Metastatic Liver Carcinoma in the Lung (tissue), 2 donors: Measurements from ENCODE around the genes RAB27B, ONECUT2 and NARS1.

DNA sequence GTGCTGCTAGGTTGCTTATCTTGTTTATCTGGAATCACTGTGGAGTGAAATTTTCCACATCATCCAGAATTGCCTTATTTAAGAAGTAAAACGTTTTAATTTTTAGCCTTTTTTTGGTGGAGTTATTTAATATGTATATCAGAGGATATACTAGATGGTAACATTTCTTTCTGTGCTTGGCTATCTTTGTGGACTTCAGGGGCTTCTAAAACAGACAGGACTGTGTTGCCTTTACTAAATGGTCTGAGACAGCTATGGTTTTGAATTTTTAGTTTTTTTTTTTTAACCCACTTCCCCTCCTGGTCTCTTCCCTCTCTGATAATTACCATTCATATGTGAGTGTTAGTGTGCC lies 52.4 kb downstream of the SMAD4 start:
- PRO-cap, 2 experiments = no peak in any of the 2 experiments

GRCh38 chr18:51194462-51195059 lies 2.9 kb downstream of the MEX3C start:
- PRO-cap, 2 experiments = no peak in any of the 2 experiments

- PRO-cap, 2 experiments = no peak in any of the 2 experiments
These were observed 35.7 kb downstream of the MBD2 start for GRCh38 chr18:54188760-54189220.

DNA sequence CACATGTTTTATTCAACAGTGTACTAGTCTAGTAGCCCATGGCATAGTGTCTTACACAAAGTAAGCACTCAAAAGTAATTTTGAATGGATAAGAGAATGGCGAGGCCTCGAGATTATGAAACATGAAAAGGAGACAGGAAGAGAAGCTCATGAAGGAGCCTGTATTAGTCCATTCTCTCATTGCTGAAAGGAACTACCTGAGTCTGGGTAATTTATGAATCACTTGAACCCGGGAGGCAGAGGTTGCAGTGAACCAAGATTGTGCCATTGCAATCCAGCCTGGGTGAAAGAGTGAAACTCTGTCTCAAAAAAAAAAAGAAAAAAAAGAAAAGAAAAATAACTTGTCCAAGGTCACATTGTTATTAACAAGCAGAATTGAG lies 83.6 kb downstream of the DYNAP start:
- PRO-cap, 2 experiments = no peak in any of the 2 experiments

DNA sequence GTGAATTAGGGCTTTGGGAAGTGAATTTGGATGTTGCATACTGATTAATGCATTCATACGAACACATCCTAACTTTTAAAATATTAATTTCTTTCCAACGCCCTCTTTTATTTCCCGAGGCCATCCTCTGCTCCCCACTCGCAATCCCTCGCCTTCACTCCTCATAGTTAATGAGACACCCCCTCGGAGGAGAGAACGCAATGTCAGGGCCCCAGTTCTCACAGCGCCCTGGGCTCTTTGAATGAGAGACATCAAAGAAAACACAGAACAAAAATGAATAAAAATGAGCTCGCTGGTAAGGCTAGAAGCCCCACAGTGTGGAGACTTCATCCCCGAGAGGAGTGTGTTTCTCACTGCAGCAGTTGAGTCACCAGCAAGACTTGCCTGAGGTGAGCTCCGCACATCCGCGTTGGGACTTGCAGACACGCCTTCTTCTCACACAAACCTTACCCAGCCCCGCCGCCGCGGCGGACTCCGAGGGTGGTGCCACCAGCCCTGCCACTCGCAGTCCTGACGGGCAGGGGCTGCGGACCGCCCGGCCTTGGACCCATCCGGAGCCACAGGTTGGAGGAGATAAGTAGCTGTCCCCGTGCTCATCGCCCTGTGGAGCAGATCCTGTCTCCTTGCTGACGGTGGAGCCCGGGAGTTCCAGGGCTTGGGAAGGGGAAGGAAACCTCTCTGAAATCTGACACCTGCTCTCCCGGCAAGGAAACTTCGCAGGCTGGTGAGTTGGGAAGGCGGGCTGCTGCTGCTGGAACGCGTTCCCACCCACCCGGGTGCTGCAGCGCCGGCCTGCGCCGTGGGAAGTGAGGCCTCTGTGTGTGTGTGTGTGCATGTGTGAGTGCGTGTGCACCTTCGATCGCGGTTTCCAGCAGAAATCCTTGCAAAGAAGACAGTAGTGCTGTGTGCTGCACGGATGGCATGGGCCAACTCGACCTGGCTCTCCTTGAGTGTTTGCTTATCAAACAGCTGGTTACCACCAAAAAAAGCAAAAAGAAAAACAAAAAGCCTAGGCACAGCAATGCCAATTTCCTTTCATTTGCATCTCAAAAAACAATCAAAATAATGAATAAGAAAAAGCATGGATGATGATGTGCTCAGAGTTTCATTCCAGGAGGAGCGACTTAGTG lies at the start of gene RAB27B:
Gene RAB27B, plus strand, starts transcription at position 501 of the 1,130 bp plus-strand sequence.
- PRO-cap, 2 experiments = peak in 2 of 2 experiments; most common plus-strand start position 459 of the sequence (in 1); most common minus-strand start position 418 of the sequence (in 1)

DNA sequence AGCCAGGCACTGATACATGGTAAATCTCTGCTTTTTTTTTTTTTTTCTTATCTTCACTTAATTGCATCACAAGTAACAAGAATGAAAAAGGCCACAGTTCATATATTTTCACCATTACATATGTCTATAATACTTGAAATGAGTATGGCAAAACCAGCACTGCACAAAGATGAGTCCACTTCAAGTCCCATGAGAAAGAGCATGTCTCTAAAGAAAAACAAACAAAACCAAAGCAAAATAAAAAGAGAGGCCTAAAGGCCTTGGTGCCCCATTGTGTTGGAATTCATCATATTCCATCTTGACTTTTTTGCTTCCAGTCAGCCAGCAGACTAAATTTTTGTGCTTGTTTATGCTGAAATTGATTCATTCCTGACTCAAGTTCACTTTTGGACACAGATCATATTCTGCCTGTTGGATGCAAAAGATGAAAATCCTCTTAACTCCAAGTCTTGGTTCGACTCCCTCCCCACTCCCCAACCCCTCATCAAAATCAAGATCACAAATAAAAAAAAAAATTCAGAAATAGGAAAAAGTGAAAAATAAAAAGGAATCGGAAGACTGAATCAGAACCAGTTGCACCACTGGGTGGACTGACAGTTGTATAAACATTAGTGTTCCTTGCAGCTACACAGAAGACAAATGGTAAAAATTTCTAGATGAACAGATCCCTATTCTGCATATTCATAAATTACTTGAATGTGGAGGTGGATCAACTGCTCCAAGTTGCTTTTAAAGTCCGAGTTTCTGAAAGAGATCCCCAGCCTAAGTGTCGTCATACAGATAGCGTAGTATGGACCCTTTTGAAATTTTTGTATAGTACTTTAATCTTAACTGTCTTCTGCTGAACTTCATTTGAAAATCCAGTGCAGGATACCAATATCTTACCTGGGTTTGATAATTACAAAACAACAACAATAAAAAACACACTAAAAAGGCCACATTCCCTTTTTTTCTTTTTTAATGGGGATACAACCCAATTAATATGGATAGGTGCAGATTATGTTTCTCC lies 265.2 kb upstream of the CCDC68 start:
- PRO-cap, 2 experiments = no peak in any of the 2 experiments

DNA sequence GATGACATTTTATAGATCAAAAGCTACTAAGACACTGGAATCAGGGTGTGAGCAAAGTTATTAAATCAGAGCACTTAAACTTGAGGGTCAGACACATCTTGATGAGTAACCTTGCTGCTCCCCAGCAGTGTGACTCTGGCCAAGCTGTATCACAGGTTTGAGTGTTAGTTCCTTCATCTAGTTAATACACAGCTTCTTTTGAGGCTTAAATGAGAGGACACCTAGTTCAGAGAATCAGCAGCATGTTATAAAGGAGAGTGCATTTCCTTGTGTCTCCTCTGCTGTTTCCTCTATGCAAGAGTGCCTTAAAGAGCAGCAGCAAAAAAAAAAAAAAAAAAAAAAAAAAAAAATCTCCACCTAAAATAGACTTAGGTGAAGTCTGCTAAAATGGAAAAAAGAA lies 261.9 kb downstream of the TCF4 start:
- PRO-cap, 2 experiments = no peak in any of the 2 experiments

GRCh38 chr18:55387399-55388332 lies 200.3 kb downstream of the TCF4 start:
- PRO-cap, 2 experiments = no peak in any of the 2 experiments

DNA sequence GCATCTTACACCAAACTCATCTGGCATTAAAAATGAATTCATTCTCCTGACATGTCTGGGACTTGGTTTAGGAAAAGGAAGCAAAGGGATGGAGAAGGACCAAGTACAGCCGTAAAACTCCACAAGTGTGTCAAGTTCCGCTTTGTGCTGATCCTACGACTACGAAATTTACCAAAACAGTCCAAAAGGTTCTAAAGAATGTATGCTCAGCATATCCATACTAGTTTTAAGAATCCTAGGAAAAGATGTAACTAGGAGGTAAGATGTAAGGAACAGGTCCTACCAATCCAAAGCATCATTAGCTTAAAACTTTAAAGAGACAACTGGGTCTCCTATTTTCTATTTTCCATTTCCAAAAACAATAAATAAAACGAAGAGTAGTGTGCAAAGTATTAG lies 1.7 kb downstream of the TCF4 start:
- PRO-cap, 2 experiments = no peak in any of the 2 experiments

DNA sequence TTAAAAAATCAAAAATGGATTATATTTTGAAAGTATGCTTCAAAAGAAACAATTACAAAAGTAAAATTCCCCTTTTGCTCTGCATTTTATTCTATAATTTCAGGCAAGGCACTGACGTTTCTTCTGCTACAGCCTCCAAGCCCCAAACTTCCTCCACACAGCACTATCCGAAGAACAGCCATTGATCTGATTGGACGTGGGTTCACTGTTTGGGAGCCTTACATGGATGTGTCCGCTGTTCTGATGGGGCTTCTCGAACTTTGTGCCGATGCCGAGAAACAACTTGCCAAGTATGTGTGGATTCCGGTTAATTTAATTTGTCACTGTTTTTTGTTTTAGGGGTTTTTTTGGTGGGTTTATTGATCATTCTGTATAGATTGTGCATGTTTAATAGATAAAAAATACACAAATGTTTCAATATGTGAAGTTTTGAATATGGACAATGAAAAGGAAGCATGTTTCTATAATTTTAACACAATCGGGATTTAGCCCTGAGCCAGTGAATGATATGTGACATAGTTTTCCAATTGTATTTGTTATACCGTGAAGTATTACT lies 223.0 kb upstream of the BOD1L2 start:
- PRO-cap, 2 experiments = no peak in any of the 2 experiments

DNA sequence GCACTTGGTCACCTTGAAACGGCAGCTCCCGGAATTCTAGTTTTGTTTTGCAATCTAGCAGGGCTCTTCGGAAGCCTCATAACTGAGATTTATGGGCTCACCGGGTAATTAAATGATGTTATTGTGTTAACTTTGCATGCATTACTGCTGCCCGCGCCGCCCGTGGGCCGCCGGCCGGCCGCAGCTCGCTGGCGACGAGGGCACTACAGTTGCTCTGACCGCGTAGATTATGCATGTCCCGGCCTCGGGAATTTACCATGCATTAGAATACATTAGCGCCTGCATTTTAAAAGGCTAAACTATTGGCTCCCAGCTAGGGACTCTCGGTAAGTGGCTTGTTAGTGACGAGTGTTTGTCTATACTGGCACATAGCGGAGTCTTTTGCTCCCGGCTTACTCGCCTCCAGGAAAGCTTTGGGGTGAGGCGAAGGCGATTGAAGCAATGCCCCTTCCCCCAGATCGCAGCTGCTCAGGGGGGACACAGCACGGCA lies 548 bp upstream of the ONECUT2 start:
- PRO-cap, 2 experiments = peak in 1 of 2 experiments; most common plus-strand start position 408 of the sequence (in 1); most common minus-strand start position 229 of the sequence (in 1)

GRCh38 chr18:57435071-57436159 lies at the start of gene ONECUT2:
TSS of gene ONECUT2 (plus strand) at chr18:57435374.
- PRO-cap, 2 experiments = peak in 2 of 2 experiments; most common plus-strand start chr18:57435408 (in 2); most common minus-strand start chr18:57435221 (in 1)

DNA sequence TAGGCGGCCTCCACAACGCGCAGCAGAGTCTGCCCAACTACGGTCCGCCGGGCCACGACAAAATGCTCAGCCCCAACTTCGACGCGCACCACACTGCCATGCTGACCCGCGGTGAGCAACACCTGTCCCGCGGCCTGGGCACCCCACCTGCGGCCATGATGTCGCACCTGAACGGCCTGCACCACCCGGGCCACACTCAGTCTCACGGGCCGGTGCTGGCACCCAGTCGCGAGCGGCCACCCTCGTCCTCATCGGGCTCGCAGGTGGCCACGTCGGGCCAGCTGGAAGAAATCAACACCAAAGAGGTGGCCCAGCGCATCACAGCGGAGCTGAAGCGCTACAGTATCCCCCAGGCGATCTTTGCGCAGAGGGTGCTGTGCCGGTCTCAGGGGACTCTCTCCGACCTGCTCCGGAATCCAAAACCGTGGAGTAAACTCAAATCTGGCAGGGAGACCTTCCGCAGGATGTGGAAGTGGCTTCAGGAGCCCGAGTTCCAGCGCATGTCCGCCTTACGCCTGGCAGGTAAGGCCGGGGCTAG lies 1.3 kb downstream of the ONECUT2 start:
- PRO-cap, 2 experiments = no peak in any of the 2 experiments

DNA sequence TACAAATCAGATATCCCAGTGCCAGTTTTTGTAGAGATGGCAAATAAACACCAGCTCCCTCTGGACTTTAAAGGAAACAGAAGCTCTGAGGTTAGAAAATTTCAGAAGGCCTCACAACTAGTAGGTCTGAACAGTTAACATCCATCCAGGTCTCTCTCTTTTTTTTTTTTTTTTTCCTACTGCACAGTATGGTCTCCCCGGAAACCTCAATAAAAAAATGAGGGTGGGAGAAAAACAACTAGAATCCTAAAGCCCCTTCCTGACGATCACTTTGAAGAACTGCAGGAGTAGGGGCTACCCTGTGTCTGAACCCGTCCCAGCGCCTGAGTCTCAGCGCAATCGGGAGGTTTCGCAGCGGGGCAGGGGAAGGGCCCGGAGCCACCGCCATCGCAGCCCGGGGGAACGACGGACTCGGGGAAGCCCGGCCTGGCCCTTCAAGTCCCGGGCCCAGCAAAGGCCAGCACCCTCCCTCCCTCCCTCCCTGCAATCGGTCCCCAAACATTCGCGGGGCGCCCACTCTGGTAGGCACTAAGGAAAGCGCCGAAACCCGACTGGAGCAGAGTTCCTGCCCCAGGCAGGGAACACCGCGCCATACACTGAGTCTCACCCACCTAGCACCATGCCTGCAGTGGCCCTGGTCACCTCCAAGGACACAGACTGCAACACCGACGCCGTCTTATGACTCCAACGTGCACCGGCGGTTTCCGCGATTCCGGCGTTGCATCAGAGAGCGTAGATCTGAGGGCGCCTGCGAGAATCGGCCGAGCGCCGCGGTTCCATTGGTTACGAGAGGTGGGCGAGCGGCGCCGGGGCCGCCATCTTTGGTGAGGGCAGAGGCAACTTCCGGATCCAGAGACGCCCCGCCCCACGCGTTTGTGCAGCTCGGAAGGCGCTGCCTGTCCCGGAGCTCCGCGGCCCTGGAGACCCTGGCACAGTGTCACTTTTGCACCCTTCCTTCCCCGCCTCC lies at the start of gene NARS1:
Gene NARS1, minus strand, starts transcription at position 740 of the 967 bp plus-strand sequence.
- PRO-cap, 2 experiments = peak in 2 of 2 experiments; most common plus-strand start position 852 of the sequence (in 1); most common minus-strand start position 704 of the sequence (in 2)

GRCh38 chr18:57693780-57694787 lies 72.4 kb upstream of the NARS1 start:
- PRO-cap, 2 experiments = no peak in any of the 2 experiments

DNA sequence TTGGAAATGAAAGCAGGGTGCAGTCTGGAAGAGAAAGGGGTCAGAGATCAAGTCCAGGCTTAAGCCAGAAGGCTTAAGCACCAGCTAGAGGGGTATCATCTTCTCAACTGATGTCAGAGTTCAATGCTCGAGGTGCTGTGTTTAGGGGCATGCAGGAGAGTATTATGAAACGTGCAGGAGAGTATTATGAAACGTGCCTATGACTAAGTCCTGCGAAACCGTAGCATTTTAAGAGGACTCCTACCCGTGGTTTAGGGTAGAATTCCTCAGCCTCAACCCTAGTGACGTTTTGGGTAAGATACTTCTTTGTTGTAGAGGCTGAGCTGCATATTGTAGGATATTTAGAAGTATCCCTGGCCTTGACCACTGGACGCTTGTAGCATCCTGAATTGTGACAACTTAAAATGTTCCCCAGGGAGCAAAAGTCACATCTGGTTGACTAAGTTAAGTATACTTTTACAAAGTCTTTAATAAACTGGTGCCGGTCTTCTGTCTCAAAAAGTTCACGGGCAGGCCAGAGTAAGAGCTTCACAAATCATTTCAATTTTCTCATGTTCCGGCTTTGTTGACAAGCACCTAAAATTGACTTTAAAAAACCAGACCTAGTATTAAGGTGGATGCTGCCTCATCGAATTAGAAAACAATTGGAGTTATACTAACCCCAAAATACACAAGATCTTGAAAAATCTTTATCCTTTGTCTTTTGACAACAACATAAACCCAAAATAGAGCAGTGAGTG lies 18.4 kb downstream of the ATP8B1 start:
- PRO-cap, 2 experiments = no peak in any of the 2 experiments

DNA sequence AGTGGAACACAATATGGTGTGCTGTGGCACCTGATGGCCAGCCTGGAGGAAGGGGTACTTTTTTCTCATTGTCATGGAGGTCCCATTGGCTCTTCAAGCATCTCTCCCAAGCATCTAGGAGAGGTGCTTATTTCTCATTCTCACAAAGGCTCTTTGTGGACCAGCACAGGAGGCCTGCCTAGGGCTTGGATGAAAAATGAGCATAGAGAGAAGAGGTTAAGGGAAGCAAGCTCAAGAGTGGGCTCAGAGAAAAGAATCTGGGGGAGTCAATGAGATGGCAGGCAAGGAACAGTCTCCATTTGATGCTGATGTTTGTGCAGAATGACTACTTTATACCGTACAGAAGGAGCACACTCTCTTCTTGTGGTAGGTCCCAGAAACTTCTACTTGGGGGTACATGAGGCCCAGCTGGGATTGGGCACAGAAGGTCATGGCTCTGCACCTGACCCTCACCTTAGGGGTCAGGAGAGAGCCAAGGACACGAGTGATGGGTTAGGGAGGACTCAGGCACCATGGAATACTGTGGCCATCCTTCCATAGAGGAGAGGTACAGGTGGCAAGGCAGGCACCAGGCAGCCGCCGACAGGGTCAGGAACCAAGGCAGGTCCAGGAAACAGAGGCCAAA lies 127.7 kb downstream of the NEDD4L start:
- PRO-cap, 2 experiments = no peak in any of the 2 experiments

DNA sequence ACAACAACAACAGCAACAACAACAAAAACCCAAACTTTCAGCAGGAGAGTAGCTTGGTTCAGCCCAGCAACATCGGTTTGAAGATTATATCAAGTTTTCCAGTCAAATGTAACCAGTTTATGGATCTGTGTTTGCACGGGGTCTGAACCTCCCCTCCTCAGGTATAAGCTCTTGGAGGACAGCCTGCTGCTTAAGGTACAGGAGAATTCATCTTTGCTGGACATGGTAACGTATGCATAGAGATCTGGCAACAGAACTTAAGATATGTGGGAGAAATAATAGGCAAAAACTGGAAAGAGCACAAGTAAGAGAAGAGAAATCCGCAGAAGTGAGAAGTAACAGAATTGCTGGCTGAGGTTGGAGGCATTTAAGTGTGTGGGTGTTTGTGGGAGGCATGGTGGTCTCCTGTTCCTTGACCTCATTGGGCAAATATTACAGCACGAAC lies 162.4 kb downstream of the NEDD4L start:
- PRO-cap, 2 experiments = no peak in any of the 2 experiments

DNA sequence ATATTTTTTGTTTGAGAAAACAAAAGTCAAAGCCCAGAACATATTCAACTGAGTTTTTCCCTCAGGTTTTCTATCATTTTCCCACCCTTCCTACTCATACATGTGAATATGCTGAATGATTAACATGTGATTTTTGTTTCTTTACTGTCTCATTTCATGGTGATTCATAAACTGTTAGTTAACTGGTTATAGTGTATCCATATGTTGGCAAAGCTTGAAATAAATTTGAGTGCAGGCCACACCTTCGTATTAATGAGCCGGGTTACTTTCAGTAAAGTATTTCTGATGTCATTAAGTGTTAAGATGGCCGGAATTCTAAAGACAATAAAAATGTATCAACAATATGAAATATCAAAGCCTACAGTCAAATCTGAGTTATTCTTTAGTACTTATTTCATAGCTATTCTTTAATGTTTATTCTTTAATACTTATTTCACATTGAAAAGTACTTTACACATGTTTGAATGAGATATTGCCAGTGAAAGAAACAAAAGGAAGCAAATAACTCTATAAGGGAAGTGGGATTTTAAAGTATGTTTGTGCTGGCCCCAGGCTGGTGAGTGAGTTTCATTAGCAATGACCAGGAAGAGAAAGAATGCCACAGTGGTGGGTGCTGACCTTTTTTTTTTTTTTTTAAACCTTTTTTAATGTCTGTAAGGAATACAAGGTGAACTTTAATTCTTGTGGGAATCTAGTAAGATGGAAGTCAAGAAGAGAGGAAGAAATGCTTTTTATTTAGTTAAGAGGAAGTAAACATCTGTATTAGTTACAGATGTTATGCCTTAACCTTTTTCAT lies 178.6 kb downstream of the NEDD4L start:
- PRO-cap, 2 experiments = no peak in any of the 2 experiments

GRCh38 chr18:58399829-58400362 lies 229.0 kb downstream of the ALPK2 start:
- PRO-cap, 2 experiments = peak in 1 of 2 experiments; most common plus-strand start chr18:58400250 (in 1); most common minus-strand start chr18:58399895 (in 1)